UCH-1 (cell line): ENCODE results near the gene TRIO.

DNA sequence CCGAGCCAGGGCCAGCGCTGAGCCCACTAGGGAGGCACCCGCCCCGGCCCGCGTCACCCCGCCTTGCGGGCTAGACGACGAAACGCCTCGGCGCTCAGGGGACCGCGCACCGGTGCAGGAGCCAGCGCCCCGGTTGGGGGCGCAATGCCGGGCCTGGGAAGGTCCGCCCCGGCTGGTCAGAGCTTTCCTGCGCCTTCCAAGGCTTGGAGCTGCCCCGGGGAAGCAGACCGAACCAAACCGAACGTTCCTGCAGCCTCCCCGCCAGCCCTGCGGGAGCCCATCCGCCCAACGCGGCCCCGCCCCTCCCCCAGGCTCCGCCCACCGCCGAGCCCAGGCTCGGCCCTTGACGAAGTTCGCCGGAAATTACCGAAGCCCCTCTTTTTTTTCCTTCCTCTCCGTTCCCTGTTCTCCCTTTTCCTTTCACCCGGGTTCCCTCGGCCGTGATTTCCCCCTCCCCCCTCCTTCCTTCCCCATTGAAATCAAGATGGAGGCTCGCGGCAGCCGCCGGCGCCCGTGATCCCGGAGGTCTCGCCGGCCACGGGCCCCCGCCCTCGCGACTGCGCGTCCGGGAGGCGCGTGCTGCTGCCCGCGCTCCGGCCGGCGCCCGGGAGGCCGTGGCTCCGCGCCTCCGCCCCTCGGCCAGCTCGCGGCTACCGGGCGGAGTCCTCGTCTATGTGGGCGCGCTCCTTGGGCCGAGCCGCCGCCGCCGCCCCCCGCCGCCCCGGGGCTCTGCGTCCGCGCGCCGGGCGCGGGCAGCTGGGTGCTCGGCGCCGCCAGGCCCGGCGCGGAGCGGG is at the start of gene TRIO:
TRIO (plus strand) TSS at position 473 of the 794 bp plus-strand sequence.
- RRBS: 4% methylated on average over 51 of the region's 103 CpGs

DNA sequence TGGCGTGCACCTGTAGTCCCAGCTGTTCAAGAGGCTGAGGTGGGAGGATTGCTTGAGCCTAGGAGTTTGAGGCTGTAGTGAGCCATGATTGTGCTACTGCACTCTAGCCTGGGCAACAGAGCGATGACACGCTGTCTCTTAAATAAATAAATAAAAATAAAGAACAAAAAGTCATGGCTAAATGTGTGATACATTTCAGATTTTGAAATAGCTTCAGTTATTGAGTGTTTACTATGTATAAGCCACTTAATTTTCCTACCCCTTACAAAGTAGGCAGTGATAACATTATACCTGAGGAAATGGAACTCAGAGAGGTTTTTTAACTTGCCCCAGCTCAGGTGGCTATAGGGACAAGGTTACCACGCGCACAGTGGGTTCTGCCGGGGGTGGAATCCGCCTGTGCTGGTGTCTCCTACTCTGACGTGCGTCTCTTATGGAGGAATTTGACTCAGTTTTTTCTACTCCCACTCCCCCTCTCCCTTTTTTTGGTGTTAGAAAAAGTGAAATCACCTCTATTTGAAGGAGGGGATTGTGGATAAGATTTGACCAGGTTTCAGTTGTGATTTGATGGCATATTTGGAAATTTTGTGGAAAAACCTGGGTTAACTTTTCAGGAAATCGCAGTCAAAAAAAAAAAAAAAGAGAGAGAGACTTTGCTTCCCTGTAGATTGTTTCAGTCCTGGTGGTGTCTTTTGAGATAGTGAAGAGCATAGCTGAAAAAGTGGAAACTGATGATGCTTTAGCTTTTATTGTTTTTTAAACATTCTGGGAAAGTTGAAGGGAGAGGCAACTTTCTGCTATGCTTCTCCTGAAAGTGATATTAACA is 15.8 kb downstream of the TRIO start:
- RRBS: no CpG with 5 or more reads among the region's 10 CpGs

DNA sequence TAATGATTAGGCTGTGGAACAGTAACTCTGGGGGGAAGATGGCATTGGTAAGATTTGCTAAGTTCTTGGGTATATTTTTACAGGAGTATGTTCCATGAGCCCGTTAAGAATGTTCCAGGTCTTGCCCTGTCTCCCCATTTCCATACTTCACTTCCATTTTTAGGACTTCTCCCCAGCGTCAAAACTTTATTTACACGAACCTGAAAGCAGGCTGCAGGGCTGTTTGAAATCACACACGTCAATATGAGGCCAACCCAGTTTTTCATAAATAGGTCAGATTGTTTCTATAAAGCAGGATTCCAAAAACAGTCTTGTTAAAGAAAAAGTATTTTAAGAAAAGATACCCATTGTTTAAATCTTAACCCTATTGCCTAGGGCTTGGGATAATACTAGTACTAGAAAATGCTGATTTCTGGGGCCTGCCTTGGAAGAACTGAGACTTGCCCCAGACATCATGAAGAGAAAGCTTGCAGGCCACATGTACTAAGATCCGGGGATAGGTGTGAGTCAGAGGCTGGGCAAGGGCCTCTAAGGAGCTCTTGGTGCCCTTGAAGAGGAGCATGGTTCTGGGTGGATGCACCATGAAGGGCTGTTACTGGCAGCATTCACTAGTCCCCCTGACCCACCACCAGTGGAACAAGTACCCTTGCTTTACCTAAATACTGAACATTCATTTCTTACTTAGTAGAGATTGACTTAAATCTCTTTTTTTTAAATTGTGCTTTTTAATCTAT is 24.2 kb downstream of the TRIO start:
- RRBS: no CpG with 5 or more reads among the region's 5 CpGs

GRCh38 chr5:14183638-14183926 is 40.4 kb downstream of the TRIO start:
- RRBS: no CpG with 5 or more reads among the region's 6 CpGs

DNA sequence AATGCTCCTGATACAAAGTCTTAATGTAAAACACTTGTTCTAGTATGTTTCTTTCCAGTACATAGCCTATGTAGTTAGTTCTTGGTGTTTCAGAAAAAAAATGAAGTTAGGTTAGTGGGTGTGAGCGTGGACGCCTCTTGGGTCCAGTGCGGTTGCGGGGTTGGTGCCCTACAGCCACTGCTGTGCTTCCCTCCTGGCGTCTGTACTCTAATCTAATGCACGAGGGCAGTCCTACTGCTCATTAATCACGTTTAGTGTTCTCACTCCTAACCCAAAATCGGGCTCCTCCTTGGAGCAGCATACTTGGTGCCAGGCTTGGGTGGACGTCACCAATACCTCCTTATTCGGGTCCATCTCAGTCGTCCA is 41.5 kb downstream of the TRIO start:
- RRBS: no CpG with 5 or more reads among the region's 11 CpGs

DNA sequence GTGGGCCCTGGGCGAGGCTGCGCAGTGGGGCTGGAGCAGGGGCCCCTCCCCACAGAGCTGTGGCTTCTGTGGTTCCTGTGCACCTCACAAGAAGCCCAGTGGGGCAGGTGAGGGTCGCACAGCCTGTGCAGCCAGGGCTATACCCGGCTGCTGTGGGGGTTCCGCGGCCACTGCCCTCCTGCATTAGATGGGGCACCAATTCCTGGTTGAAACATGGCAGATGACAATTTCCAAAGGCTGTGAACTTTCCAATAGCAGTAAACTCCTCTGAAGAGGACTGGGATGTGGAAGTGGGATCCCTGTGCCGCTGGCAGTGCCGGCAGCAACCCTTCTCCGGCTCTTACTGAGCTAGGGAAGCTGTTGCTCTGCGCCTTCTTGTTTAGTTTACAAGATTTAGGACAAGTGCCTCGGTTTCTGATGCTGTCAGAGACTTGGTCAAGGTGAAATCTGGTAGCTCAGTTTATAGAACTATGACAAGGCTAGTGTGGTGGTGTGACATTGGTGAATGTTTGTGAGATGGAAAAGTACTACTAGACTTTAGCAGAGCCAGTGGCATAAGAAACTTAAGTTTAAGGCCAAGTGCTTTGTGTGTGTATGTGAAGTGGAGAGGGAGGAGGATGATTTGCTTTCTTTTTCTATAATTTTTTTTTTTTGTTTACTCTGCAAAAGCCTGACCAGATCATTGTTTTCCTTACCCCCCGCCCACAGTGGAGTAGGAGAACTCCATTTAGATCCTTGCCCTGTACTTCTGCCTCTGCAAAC is 75.6 kb downstream of the TRIO start:
- RRBS: no CpG with 5 or more reads among the region's 12 CpGs

DNA sequence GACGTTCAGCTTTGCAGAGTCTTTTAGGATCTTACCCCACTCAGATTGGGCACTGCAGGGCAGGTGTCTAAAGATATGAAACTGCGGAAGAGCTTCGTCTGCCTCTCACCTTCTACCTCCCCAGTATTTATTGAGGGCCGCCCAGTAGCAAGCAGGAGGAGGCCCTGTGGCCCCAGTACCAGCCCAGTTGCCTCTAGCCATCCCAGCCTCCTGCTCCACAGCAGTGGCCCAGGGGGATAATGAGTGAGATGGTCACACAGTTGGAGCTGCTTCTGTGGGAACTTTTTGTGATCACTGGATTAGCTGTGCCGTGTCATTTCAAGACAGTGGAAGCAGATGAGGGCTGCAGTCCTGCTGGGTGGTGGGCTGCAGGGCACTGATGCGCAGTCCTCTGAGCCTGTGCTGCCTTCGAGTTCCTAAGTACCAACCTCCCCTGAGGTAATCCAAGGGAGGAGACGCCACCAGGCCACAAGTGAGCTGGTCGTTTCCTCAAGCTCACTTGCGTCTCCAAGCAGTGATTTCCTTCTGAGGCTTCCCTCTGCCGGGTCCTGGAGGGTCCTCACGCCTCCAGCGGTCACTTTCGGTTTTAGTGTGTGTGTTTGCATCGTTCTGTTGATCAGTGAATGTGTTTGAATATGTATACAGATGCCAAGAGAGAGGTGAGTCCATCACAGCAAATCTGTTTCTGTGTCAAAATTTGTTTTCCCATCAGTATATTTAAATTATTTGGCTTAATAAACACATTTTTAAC is 115.6 kb downstream of the TRIO start:
- RRBS: no CpG with 5 or more reads among the region's 15 CpGs

DNA sequence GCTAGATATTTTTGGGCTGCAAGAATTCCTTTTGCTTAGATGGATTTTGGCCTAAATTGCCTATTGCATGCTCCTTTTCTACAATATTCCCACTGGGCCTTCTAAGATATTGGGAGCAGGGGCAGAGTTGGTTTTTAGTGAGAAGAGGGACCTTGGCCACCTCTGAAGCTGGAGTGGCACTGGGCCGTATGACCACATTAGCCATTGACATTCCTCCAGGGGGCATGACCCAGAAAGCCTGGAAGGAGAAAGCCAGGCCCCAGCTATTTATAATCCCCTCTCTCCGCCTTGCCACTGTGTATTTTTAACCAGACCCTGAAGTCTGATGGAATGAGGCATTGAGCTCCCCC is 126.9 kb downstream of the TRIO start:
- RRBS: no CpG with 5 or more reads among the region's 2 CpGs

DNA sequence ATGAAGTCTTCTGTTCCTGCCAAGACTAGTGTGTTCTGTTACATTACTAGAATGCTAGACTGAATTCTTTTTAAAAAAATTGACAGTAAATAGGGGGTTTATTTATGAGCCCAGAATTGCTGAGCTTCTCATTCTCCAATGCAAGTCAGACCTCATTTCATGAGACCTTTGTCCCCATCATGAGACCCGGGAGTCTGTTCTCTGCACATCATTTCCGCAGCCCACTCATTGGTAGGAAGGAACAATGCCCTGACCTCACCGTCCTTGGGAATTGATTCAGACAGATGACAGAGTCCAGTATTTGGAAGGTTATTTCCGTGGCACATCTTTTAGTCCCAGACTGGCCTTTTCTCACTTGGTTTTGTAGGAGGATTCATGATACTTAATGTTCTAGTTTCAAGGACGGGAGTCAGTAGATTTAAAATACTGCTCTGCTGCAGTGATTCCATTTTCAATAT is 173.7 kb upstream of the OTULINL start:
- RRBS: no CpG with 5 or more reads among the region's 5 CpGs

DNA sequence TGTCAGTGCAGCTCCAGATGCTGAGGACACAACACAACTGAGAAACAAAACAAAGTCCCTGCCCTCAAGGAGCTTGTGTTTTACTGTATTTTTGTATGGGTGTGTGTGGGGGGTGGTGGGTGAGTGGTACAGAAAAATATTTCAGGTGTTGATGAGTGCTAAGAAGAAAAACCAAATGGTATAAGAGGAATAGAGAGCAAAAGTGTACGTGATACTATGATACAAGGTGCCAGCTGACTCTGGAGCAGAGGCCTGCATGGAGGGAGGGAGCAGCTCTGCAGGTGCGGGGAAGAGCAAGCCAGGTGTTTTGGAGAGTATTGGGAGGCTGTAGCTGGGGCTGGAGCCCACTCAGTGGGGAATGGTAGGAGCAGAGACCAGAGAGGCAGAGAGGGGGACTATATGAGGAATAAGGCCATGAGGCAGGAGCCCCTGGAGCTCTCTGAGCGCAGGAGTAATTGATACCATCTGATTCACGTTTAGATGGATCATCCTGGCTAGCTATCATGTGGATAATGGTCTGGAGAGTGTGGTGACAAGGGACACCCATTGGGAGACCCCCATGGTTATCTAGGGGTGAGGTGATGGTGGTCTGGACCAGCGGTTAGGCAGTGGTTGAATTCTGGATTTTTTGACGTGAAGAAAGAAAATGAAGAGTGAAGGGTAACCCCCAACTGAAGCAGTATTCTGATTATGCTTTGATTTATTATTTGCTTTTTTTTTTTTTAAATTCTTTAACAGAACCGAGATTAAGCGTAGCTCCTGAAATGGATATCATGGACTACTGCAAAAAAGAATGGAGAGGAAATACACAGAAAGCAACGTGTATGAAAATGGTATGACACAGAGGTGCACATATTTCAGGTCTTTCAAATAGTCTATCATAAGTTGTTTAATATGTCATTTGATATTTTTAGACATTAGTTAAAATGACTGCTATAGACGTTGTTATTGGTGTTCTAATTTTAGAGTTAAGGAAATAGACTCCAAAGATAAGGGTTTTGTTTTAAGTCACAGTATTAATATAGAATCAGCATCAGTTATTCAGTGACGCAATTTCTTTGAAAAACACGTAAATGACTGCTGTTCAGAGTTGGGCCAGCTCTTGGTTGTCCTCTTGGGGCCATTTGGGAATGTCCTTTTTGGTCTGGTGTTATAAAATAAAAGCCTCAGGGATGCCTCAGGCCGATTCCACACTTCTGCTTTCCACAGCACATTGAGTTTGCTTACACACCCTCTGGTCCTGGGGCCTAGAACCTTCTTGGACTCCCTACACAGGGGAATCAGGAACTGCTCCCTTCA is 13.9 kb downstream of the OTULIN start:
- RRBS: no CpG with 5 or more reads among the region's 13 CpGs

DNA sequence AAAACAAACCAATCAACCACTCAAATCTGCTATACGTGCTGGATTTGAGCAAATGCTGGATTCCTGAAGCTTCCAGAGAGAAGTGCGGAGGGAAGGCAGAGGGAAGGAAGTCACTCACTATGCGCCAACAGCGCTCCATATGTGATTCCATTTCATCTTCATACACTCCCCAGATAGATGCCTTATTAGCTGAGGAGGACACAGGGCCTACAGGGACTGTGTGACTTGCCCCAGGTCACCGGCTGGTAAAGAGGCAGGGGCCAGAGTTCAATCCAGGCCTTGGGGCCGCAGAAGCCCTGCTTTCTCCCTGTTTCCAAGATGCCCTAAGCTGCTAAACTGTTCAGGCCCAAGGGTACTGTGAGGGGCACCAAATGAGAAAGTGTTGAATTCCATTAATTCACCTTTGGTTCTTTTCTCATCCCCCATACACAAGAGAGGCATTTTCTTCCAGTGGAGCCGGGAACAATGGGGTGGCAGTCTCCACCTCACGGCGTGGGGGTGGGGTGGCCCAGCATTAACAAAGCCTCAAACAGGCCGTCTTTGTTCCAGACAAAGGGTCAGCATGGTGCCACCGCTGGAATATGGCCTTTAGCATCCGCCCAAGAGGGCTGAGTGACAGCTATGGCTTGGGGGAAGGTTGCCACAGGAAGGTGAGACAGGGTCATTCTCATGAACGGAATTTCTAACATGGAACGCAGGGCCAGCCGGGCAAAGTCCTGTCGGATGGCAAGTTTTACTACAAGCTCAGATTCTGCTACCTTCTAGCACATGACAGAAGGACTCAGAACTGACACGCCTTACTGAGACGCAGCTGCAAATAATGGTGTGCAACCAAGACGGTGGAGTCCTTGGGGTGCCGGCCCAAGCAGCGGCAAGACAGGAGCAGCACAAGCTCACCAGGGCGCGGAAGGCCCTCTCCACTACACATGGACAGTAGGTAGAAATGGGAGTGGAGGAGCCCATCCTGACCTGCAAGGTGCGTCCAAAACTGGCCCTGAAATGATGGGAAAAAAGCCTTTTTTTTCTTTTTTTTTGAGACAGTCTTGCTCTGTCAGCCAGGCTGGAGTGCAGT is 63.9 kb downstream of the OTULIN start:
- RRBS: no CpG with 5 or more reads among the region's 24 CpGs

DNA sequence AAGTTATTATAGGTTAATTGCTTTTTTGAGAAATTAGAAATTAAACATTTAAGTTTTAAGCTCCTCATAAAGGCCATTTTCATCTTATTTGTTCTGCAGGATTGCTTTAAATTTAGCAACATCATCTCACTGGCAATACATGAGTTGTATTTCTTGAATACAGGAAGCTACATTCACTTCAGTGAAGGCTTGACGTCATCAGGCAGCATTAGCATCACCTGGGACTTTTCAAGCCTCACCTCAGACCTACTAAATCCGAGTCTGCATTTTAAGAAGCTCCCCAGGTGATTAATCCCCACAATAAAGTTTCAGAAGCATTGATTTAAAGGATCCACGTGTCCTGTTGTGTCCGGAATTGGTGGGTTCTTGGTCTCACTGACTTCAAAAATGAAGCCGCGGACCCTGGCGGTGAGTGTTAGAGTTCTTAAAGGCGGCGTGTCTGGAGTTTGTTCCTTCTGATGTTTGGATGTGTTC is 121.1 kb upstream of the ANKH start:
- RRBS: no CpG with 5 or more reads among the region's 9 CpGs

DNA sequence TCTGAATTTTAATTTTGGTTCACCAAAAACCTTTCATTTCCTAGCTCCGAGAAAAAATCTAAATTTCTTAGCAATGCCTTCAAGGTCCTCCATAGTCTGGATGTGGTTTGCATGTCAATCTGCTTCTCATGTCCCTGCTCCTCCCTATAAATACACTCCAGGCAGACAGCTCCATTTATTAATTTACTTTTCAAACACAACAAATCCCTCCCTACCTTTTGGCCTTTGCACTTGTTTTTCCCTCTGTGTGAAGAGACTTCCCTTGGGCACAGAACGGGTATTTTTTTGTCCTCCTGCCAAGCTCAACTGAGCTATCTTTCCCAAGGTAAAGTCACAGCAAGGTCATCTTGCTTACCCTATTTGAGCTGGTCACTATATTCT is 159.5 kb upstream of the ANKH start:
- RRBS: no CpG with 5 or more reads among the region's 2 CpGs

DNA sequence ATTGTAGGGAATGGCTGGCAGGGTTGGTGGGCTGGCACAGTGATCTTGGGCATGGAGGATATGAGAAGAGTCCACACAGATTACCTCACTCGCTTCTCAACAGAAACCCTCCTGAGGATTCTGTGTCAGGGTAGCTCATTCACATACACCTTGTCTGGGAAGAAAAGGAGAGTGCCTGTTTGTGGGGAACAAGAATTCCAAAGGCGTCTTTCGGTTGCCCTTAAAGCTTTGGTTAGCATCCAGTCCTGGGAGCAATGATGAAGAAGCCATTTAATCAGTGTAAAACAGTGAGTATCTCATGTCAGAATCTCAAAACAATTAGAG is 26.2 kb downstream of the FBXL7 start:
- RRBS: no CpG with 5 or more reads among the region's 3 CpGs

DNA sequence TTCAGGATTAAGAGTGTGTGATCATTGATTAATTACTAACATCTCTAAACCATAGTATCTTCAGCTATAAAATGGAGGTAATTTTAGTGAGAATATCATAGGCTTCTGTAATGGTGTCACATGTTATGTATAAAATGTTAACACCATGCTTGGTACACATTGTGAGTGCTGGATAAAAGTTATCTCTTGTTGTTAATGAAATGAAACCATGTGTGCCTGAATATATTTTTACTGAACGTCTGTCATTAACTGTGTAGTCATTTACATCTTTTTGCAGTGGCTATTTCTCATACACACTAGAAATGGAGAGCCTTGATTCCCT is 31.9 kb downstream of the FBXL7 start:
- RRBS: no CpG with 5 or more reads among the region's 1 CpG

DNA sequence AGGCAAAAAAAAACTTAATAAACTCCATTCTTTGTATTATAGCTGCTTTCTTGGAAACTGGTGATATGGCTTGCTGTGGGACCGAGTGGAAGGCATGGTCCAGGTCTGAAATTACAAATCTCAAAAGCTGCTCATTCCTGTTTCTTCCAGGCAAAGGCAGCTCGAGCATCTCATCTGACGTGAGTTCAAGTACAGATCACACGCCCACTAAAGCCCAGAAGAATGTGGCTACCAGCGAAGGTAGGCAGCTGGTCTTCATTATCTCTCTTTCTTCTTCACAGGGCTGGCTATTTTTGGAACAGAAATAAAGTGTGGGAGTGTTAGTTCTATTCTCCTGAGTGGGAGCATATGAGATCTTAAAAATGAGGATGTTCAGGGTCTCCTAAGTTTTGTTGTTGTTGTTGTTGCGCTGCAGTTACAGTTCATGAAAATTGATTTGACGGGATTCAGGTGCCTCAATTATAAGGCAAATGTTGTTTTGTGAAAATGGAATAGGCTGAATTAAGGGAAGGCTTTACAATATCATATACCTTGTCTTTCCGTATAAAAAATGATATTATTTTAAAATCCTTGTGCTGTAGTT is 115.9 kb downstream of the FBXL7 start:
- RRBS: no CpG with 5 or more reads among the region's 8 CpGs

GRCh38 chr5:15752845-15753398 is 252.9 kb downstream of the FBXL7 start:
- RRBS: no CpG with 5 or more reads among the region's 11 CpGs

- RRBS: no CpG with 5 or more reads among the region's 5 CpGs
Observed at GRCh38 chr5:15807878-15808343, 307.9 kb downstream of the FBXL7 start.

- RRBS: no CpG with 5 or more reads among the region's 21 CpGs
Observed at GRCh38 chr5:16505238-16506446, 40.0 kb upstream of the ZNF622 start.

DNA sequence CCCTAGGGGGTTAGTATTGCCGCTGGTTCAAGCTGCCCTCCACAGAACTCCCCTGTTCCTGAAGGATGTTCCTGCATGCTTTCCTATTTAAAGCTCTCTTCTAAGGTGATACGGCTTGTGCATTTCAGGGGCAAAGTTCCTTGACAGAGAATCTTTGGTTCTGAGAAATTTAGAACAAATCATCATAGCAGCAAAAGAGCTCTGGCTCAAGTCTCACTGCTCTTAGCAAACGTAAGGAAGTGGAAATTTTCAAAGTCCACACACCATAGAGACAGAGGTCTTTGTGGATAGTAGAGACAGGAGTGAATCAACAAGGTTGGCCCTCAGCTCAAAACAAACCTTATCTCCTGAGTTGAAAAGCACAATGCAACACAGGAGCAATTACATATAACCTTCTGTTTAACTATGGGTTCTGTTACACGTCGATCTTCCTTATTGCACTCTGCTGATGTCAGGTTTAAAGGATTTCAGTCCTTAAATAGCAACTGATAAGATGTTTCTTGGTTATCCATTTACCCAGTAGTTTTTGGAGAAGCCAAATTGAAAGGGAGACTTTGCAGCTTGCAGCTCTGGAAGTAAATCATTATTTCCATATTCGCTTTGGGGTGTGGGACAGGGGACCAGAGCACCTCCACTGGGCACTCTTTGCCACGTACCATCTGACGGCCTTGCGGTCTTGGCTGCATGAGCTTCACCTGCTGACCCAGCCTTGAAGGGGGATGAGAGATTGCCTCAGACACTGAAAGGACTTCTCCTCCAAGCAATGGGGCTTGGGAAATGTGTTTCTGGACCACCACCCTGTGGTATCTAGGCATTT is 55.9 kb upstream of the ZNF622 start:
- RRBS: no CpG with 5 or more reads among the region's 9 CpGs